CD14-positive monocyte (primary cell): ENCODE measurements around the gene TWIST2.

DNA sequence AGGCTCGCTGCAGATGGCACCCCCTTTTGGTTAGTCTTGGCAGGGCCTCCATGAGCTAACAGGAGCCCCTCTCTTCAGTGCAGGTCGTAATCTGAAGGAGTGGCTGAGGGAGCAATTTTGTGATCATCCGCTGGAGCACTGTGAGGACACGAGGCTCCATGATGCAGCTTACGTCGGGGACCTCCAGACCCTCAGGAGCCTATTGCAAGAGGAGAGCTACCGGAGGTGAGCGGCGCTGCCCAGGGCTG is 6.7 kb downstream of the ASB1 start:
- CAGE, long polyA plus RNA, result no peak

DNA sequence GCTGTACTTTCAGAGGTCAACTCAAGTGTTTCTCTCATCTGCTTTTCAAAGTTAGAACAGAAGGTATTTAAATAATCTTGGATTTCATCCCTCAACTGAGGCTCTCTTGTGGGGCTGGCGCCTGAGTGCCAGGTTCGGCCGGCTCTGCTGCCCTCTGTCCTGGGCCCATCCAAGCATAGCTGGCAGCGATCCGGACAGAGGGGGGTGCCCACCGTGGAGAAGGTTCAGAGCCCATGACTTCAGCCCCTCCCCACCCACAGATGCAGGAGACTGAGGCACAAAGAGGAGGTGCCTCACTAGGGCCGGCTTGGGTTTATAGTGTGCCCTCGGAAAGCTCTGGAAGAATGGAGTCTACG is 132.1 kb downstream of the ASB1 start:
- CAGE, long polyA plus RNA, result no peak

DNA sequence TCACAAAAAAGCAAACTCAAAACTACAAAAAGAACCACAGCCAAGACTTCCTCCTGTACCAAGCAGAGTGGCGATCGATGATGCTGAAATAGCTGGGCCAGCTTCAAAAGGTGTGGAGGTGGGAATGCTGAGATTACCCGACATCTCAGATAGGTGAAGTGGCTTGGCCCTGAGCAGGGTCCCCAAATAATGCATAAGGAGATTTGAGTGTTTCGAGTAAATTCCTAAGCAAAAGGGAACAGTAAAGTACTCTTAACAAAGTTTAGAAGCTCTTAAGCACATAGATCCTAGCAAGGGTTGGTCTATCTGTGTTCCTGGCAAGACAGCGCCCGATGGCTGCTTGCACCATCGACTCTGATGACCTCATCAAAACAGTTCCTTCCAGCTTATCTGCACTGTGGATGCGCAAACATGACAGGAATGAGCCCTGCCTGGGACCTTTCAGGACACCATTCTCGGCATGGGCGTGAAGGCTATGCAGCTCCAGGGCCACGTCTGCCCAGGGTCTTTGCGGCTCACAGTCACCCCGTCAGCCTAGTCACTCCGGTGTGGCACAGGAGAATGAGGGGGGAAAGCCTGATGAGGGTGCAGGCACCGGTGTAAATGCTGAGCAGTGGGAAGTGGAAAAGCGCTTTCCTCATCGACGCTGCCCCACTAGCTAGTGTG is 147.9 kb upstream of the TWIST2 start:
- CAGE, long polyA plus RNA, result no peak

GRCh38 chr2:238786744-238787167 is 61.1 kb upstream of the TWIST2 start:
- CAGE, long polyA plus RNA, result no peak

DNA sequence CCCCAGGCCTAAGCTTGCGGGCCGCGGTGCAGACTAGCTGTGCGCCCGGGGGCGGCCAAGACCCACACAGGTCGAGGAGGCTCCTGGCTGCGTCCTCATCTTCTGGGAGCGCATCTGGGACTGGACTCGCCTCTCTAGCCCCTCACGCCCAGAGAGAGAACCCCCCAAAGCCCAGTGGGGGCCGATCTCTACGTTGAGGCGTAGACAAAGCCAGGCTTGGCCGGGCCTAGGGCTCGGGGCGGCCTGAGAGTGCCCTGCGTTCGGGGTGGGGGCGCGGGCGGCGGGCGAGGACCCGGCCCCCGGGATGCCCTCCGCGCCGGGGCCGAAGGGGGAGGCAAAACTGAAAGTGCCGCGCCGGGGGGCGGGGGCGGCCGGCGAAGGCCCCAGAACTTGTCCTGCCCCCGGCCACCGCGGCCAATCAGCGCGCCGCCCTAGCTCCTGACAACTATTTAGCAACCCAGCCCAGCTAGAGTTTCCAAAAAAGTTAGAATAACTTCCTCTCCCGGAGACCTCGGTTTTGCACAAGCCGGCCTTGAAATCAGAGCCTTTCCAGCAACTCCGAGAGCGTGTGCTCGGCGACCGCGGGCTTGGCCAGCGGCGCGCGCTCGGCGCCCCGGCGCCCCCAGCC is at the start of gene TWIST2:
Gene TWIST2, plus strand, starts transcription at position 520 of the 628 bp plus-strand sequence.
- CAGE, long polyA plus RNA, result no peak

- CAGE, long polyA plus RNA, result no peak
Measured at GRCh38 chr2:238895853-238896450, 48.1 kb downstream of the TWIST2 start.

DNA sequence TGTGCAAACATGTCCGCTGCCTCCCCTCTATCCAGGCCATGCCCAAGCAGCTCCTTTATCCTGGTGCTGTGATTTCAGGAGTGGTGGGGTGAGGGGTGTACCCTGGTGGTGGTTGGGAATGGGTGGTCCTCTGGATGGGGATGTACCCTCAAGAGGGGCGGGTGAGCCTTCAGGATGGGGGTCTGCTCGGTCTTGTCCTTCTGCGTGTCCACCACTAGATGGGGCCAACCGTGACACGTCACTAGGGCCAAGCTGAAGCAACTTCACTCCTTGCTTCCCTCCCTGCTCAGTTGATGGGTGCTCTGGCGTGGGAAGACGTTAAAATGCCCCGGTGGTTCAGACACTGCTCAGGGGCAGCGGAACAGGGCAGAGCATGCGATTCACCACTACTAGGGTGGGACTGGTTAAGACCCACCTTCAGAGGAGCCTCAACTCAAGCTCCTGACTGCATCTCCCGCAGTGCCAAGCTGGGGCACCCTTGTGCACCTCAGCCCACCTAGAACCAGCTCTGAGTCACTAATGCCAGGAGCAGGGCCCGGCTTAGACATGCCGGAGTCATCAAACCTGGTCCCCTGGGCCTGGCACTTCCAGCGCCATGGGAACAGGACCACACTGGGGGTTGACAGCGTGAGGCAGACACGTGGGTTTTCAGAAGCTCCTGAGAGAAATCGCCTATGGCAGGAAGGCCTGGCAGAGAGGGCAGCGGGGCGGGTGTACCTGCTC is 256.8 kb downstream of the HDAC4 start:
- CAGE, long polyA plus RNA, result no peak

DNA sequence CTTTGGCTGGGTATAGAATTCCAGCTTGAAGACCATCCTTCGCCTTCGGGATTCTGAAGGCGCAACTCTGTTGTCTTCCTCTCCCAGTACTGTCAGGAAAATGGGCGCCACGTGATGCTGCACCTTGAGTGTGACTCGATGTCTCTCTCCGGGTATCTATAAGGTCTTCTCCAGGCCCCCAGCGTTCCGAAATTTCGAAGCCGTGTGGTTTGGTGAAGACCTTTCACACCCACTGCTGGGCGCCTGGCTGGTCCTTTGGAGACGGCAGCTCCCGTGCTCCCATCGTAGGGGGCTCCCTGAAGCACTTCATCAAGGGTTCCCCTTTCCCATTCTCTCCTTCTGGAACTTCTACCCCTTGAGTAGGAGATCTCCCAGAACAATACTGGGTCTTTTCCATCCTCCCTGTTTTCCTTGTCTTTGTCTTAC is 203.6 kb downstream of the HDAC4 start:
- CAGE, long polyA plus RNA, result no peak

DNA sequence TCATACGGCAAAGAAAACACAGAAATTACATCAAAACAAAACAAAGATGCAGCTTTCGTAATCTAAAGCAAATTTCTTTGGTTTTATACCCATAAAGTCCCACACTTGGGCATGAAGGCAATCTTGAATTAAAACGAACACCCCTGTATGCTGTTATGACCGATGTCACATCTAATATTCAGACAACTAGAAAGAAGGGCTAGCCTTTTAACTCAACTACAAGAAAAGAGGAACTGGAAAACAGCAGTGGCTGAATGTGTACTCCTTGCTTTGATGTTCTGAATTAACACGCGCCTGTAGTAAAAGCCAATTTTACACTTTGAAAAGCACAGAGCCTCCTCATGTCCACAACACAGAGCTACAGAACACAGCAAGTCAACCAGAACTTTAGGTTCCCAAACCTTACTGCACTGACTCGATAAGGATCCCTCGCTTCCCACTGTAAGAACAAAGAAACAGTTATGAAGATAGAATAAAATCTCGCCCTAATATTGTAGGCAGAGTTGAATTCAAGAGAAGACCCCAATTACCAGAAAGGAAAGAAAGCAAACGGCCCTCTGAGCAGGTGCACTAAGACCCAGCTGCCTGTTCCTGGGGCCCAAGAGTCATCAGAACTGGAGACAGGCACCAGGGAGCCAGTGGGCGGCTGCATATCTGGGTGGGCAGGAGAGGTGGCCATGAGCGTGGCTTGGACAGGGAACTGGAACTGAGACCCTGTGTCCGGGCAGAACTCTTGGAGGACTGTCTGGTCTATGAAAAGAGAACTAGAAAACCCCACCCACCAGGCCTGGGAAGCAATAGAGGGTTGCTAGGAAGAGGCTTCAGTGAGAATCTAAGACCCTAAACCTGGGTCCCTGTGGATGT is 147.4 kb downstream of the HDAC4 start:
- CAGE, long polyA plus RNA, result no peak

DNA sequence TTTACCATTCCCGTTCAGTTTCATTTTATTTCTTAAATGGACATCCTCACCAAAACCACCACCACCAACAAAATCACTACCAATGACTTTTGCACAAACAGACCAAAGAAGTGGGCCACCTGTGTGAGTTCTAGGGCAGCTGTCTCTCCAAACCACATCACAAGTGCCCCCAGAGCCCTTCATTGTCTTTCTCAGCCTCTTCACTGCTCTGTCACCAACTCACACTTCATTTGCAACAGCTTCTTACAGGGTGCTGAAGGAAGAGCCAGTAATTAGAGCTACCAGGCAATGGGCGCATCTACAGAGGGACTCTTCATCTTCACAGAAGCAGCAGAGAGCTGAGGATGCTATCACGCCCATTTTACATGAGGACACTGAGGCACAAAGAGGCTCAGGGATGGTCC is 105.1 kb downstream of the HDAC4 start:
- CAGE, long polyA plus RNA, result no peak

DNA sequence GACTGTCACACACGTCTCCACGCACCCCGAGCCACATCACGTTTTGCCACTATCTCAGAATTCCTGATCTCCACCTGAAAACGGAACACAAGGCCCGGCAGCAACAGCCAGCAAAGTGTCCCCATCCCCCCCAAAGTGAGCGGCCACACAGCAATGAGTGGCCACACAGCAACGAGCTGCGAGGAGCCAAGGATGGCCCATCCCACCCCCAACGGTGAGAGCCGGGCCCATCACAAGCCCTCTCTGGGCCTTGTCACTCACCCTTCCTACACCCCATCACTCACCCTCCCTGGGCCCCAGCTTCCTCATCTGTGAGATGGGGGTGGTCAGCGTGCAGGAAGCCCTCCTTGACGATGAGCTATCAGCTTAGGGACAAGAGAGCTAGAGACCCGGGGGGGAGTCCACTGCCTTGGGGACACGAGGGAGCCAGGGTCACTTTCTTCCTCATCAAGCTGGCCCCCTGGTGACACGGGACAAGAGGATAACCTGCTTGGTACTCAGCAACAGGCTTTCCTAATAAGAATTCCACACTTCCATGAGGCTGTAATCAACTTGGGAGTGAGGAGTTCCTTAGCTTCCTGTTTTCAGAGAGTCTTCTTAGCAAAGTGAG is 92.9 kb downstream of the HDAC4 start:
- CAGE, long polyA plus RNA, result no peak

DNA sequence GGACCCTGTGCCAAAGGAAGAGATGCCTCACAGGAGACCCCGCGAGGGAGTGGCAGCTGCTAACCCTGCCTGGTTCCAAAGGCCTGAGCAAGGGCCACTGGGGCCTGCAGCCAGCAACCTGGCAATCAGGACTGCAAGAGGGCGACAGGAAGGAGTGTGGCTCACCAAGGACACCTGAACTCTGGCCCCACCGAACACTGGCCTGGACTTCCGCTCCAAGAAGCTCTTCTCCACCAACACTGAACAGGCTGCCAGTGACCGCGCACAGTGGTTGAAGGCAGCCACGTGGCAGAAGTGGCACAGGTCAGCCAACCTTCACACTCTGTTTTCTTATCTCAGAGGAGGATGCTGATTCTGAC is 70.5 kb downstream of the HDAC4 start:
- CAGE, long polyA plus RNA, result no peak

GRCh38 chr2:239400349-239400705 is 493 bp downstream of the HDAC4 start:
- CAGE, long polyA plus RNA, result no peak

DNA sequence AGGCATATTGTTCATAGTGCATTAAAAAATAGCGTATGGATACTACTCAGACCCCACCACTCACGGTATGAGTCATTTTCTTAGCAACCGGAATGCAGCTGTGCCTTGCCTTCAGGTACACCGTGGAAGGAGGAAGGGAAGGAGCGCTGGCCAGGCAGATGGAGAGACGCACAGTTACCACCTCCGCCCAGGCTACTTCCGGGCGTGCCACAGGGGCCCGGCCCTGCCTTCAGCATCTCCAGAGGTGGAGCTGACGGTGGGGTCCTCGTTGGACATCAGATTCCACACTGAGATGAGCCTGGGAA is 82.0 kb upstream of the HDAC4 start:
- CAGE, long polyA plus RNA, result no peak

GRCh38 chr2:239499147-239499655 is 98.4 kb upstream of the HDAC4 start:
- CAGE, long polyA plus RNA, result no peak

- CAGE, long polyA plus RNA, result no peak
Measured at GRCh38 chr2:239965407-239965754, 59.8 kb downstream of the NDUFA10 start.

- CAGE, long polyA plus RNA, result no peak
Measured at GRCh38 chr2:240259091-240259529, 118.7 kb upstream of the OTOS start.

DNA sequence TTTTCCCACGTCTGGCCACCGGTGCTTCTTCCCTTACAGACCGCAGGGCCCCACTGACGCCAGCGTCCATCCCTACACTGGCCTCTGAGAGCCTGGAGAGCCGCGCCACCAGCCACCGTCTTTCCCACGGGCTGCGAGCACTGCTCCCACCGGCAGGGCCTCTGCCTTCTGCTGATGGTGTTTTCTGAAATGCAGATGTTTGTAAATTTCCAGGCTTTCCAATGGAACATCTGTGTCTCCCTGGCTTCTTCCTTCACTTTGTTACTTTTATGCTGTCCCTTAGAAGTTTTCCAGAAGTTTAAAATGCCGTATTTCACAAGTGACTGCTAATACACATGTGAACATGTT is 37.2 kb upstream of the GPC1 start:
- CAGE, long polyA plus RNA, result no peak

GRCh38 chr2:240569341-240569764 is 1.1 kb downstream of the RNPEPL1 start:
- CAGE, long polyA plus RNA, result no peak

DNA sequence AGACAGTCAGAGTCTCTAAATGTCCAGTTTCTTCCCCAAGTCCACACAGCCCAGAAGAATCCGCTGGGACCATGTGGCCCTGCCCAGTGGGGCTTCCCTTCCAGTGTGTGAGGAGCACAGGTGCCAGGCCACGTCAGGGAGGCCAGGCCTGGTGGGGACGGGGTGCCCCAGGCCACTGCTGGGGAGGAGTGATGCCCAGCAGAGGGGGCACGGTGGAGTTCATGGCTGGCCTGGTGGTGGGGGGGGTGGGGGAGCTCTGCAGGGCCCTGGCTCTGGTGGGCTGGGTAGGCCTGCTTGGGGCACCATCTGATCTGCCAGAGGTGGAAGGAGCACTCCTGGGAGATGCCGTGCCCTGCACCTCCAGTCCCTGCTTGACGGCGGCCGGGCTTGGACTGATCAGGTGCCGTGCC is 1.5 kb upstream of the GPR35 start:
- CAGE, long polyA plus RNA, result no peak